Brain (tissue), 1 donor: Measurements from ENCODE around the gene CDK3.

DNA sequence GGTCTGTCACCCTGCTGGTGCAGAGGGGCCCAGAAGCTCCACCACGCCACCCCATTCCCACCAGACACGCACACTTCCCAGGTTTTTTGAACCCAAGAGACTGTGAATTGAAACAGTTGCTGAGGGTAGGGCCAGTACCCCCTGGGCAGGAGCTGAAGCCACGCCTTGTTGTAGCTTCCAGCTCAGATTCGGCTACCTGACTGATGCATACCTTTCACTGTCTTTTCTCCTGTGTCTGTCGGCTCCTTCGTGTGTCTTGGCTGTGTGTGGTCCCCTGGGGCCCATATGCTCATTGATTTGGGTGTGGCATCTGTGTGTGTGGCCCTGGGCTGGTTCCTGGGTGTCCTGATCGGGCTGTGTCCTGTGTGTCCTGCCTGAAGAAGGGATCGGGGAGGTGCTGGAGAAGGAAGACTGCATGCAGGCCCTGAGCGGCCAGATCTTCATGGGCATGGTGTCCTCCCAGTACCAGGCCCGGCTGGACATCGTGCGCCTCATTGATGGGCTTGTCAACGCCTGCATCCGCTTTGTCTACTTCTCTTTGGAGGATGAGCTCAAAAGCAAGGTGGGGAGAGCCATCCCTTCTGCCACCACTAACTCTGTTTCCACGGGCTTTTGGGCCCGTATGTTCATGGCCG is 21.0 kb downstream of the CASKIN2 start:
- RRBS: no CpG with 5 or more reads among the region's 17 CpGs

- RRBS: no CpG with 5 or more reads among the region's 2 CpGs
Measured at GRCh38 chr17:75512953-75513168, 2.5 kb downstream of the CASKIN2 start.

DNA sequence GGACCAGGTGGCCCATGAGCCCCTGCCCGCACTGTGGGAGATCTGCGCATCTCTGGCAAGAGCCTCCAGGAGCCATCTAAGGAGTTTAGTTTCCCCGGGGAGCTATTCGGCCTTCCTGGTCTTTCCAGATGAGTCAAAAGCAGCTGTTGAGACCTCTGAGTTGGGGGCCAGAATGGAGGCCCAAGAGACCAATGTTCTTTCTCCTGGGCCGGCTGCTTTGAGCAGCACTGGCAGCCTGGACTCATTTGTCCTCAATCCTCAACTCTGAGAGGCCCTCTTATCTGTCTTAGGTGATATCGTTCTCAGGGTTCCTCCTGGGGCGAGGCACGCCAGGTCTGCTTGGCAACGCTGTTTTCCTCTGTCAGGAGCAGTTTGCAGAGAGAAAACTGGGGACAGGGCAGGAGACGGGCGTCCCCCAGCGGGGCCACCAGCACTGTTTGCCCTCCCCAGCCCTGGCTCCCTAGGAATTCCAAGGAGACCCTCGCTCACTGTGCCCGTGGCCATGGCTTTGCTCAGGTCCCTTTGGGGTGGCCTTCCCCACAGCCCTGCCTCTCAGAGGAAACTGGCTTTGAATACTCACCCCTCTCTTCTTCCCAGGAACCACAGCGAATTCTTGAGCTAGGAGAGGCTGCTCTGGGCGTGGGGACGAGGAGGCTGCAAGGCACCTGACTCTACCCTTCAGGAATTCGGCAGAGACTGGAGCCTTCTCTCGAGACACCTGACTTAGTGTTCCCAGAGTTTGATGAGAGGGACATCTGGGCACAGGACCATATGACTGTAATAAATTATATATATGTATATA is 6.0 kb downstream of the LLGL2 start:
- RRBS: 100% methylated on average over 1 of the region's 19 CpGs

GRCh38 chr17:75548864-75549739 is 23.6 kb downstream of the LLGL2 start:
- RRBS: no CpG with 5 or more reads among the region's 17 CpGs

- RRBS: 80% methylated on average over 2 of the region's 32 CpGs
Measured at GRCh38 chr17:75555406-75556332, 30.2 kb downstream of the LLGL2 start.

- RRBS: no CpG with 5 or more reads among the region's 14 CpGs
Measured at GRCh38 chr17:75645096-75645963, 721 bp upstream of the SMIM6 start.

DNA sequence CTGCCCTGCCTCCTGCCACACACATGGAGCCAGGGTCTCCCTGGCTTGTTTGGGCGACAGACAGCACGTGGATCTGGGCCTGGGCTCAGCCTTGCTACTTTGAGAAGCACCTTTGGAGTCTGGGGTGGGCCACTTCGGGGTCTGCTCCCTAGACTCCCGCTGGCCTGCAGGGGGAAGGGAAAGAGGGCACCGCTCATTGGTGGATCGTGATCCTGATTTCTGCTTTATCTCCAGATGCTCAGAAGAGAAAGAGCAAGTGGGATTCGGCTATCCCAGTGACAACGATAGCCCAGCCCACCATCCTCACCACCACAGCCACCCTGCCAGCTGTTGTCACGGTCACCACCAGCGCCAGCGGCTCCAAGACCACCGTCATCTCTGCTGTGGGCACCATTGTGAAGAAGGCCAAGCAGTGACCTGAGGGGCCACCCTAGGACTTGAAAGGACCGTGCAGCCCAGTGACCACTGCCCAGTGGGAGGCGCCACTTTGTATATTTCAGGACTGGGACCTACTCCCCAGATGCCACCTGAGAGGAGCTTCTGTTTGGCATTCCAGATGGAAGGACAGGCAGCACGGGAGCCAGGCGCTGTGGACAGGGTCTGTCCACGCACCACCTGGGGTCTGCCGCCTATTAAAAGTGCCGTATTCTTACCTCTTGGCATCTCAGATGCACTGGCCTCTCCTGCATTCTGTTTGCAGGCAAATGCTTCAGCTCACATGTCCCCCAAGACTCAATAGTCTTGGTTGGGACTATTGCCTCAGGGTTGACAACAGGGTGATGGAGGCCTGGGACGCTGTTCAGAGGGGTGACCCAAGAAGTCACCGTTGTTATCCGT is 14.9 kb upstream of the ITGB4 start:
- RRBS: no CpG with 5 or more reads among the region's 22 CpGs

DNA sequence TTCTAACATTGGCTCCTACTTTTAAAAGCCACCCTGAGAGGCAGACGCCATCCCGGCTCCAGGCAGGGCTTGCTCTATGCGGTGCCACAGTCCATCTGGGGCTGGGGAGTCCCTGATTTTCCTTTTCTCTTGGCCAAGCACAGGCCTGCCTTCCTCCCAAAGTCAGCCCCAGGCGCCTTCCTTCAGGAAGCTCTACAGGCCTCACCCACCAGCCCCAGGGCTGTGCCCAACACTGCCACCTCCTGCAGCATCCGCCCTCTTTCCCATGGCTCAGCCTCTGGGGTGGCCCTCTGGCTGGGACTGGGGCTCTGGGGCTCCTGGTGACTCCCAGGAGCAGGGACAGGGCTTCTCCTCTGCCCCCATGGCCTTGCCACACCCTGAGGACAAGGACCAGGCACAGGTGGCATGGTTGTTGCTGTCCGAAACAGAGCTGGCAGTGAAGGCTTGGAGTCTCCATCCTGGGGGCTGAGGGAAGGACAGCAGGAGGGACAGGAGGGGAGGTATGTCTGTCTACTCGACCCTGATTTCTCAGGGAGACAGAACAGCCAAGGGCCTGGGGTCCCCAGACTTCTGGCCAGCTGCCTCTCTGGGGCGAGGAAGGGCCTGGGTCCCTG is 871 bp downstream of the ITGB4 start:
- RRBS: no CpG with 5 or more reads among the region's 8 CpGs

GRCh38 chr17:75773159-75773701 is 6.3 kb downstream of the H3-3B start:
- RRBS: no CpG with 5 or more reads among the region's 9 CpGs

GRCh38 chr17:75922988-75923606 is 17.7 kb downstream of the FBF1 start:
- RRBS: no CpG with 5 or more reads among the region's 12 CpGs

GRCh38 chr17:76000739-76001033 is at the start of gene CDK3:
Gene CDK3 (plus strand): TSS chr17:76000855.
- RRBS: no CpG with 5 or more reads among the region's 7 CpGs

DNA sequence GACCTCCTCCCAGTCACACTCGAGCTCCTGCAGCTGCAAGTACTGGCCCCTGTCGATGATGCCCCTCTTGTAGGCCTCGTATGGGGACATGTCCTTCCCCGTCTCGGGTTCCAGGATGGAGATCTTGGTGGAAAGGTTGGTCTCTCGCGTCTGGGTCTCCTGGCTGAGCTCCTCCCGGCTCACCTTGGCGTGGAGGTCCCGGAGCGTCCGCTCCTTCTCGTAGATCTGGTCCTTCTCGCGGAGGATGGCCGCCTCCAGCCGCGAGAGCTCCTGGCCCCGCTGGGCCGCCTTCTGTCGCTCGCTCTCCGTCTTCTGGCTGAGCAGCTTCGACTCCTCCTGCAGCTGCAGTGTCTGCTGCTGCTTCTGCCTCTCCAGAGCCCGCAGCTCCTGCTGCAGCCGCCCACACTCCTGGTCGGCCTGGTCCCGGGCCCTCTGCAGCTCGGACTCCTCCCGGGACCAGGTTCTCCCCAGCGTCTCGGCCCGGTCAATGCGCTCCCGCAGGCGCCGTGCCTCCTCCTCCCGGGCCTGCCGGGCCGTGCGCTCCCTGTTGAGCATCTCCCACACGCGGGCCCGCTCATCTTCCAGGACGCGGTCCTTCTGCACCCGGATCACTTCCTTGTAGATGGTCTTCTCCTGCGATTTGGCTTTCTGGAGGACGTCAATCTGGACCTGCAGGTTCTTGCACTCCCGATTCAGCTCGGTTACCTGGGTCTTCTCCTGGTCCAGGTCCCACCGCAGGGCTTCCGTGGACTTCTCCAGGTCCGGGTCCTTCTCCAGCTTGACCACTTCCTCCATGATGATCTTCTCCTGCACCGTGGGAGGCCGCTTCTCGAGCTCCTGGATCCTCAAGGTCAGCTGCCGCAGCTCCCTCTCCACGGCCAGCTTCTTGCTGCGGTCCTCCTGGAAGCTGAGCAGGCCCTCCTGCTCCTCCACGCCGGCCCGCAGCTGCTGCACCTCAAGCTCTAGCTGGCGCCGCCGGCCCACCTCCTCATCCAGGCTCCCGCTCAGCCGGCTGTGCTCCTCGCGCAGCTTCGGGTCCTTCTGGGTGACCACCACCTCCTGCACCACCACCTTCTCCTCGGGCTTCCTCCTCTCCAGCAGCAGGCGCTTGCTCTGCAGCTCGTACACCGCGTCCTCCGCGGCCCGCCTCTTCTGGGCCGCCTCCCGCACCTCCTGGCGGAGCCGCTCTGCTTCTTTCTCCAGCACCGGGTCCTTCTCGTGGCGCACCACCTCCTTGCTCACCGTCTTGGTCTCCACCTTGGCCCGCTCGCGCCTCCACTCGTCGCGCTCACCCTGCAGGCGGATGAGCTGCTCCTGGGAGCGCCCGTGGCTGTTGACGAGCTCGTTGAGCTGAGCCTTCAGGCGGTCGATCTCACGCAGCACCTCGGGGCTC is 7.9 kb downstream of the CDK3 start:
- RRBS: 96% methylated on average over 16 of the region's 102 CpGs

DNA sequence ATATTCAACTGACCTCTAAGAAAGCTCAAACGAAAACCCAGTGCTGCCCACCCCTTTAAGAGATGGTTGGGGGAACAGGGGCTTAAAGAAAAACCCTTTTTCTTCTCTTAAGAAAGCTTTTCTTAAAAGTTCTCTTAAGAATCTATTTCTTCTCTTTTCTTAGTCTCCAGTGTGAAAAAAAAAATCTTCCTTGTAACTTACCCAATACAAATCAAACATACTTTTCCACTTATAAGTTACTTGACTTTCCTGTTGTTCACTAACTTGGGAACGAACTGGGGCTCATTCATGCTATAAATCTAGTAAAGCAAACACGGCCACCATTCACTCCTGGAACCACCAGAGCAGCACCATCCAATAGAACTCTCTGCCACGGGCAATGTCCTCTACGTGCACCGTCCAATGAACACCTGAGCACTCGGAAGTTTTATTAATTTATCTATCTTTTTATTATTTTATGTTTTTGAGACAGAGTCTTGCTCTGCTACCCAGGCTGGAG is 20.8 kb downstream of the SRP68 start:
- RRBS: no CpG with 5 or more reads among the region's 7 CpGs

DNA sequence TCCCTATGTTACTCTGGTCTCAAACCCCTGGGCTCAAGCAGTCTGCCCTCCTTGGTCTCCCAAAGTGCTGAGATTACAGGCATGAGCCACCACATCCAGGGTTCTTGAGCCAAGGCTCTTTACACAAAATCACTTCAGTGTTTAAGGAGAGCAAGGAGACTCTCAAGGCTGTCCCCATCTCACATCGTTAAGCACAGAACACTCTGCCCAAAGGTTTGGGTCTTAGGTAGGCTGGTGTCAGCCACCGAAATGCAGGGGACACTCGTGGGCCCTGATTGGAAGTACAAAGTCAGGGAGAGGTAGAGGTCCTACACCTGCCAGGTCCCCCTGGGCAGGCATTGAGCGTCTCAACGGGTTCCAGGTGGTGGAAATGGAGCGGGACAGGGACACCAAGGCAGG is 315 bp upstream of the ZACN start:
- RRBS: no CpG with 5 or more reads among the region's 6 CpGs

DNA sequence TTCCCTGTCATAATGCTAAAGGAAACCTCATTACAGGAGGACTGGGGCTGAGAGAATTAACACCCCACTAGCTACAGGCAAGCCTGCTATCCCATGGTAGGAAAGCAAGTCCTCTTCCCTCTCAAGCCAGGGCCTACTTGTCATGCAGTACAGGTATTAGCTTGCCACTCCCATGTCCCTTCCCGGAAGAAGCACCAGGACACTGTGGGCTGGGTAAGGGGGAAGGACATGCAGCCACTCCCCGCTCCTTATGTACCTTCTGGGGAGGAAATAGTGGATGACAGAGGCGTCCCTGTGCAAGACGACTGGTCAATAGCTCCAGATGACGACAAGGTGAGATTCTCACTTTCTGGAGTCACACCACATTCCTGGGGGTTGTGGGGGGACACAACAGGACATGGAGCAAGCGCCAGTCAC is 14.9 kb upstream of the FOXJ1 start:
- RRBS: no CpG with 5 or more reads among the region's 6 CpGs

GRCh38 chr17:76238022-76238443 is 2.3 kb downstream of the RNF157 start:
- RRBS: no CpG with 5 or more reads among the region's 5 CpGs

- RRBS: no CpG with 5 or more reads among the region's 2 CpGs
Measured at GRCh38 chr17:76242018-76242217, 1.6 kb upstream of the RNF157 start.

- RRBS: no CpG with 5 or more reads among the region's 2 CpGs
Measured at GRCh38 chr17:76272867-76273210, 7.7 kb downstream of the UBALD2 start.

GRCh38 chr17:76273211-76274232 is 8.4 kb downstream of the UBALD2 start:
- RRBS: 53% methylated on average over 9 of the region's 41 CpGs

GRCh38 chr17:76274936-76275481 is 9.9 kb downstream of the UBALD2 start:
- RRBS: no CpG with 5 or more reads among the region's 10 CpGs